Endodermal cell (in vitro differentiated cells): ENCODE data around the genes CENPX and CSNK1D.

GRCh38 chr17:82022772-82023156 lies at the start of gene CENPX:
TSS of gene CENPX (minus strand) at chr17:82022878.
- PRO-cap: bidirectional peak, plus-strand start at chr17:82023305, minus-strand start at chr17:82022878

GRCh38 chr17:82034885-82035356 lies 2.6 kb downstream of the DCXR start:
- PRO-cap: no peak

GRCh38 chr17:82035809-82036073 lies 1.8 kb downstream of the DCXR start:
- PRO-cap: no peak

DNA sequence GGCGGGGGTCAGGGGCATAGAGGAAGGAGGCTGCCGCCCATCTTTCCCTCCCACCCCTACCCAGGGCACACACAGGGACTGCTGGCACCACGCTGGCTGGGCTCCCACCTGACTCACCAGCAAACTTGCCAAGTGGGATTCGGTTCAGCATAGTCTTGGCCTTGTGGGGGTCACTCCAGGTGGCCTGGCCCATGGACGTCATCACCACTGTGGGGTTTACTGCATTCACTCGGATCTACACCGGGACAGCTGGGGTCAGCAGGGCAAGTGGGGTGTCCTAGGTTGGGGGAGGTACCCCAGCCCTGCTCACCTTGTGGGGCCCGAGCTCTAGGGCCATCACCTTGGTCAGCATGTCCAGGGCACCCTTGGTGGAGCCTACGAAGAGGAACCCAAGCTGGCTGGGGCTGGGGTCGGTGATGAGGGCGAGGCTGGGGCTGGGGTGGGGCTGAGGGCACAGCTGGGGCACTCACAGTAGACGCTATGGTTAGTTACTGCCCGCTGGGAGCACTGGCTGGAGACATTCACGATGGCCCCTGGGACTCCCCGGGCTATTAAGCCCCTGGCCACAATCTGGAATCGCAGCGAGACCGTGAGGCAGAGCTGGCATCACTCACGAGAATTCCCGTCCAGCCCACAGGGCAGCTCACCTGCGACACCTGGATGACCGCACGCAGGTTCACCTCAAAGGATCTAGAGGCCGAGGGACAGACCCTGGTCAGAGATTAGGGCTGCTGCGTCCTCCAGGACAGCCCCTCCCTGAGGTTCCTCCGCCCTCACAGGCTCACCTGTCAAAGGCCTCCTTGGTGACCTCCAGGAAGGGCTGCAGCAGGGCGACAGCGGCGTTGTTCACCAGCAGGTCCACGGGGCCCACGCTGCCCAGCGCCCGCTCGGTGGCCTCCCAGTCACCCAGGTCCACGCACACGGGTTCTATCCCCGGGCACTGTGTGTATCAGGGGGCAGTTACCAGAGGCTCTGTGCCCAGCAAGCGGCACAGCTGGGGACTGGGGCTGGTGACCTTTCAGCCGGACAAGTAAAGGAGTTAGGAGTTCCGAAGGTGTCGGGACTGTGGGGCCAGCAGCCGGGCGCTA lies 1.1 kb downstream of the DCXR start:
- PRO-cap: unidirectional peak, plus-strand start at position 1,033 of the sequence

GRCh38 chr17:82050581-82051234 lies 903 bp downstream of the RFNG start:
- PRO-cap: no peak

GRCh38 chr17:82105700-82106960 lies 8.1 kb upstream of the FASN start:
- PRO-cap: bidirectional peak, plus-strand start at chr17:82106457, minus-strand start at chr17:82106375; unidirectional peak, plus-strand start at chr17:82106457

- PRO-cap: no peak
Measured at GRCh38 chr17:82236282-82236760, 7.5 kb downstream of the SLC16A3 start.

DNA sequence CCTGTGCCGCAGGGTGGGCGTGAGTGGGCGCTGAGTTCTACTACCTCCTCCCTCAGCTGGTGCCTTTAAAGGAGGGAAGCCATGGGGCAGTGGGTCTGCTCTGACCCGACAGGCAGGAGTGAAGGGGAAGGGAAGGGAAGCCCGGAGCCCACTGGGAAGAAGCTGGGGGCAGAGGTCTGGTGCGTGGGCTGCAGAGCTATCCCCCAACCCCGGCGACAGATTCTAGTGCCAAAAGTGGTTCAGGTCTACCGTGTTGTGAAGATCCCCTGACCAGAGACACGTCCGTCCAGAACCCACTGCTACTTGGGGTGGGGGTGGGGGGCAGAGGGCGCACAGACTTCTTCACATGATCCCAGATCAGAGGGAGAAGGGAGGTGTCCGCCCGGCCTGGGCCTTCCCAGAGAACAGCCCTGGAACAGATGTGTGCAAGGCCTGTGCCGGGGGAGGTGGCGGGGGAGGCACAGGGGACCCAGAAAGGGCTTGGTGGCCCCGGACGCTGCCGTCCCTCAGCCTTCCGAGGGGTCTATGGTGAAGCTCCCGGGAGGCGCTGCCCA lies 12.0 kb downstream of the SLC16A3 start:
- PRO-cap: no peak

DNA sequence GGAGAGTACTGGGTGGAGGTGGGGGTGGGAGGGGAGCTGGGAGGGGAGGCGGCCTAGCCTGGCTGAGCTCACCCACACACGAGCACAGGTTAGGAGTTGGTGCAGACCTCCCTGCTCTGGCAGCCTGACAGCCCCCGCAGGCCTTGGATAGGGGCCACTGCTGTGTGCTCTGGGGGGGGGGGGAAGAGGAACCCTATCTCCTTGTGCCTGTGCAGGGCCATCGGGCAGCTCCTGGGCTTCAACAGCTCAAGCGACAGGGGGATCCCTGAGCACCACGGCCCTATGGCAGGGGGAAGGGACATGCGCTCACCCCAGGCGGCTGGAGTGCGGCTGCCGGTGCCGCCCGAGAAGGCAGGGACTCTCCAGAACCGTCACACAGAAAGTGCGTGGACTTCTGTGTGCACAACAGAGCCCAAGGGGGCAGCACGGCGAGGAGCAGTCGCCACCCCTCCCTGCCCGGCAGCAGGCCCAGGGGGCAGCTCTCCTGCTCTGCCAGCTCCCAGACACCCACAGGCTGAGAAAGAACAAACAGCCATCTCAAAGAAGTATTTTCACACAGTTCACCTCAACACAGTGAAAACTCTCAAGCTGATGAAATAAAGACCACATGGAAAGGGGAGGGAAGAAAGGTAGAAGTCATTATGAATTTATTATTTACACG lies 13.3 kb downstream of the SLC16A3 start:
- PRO-cap: no peak

GRCh38 chr17:82242703-82243381 lies 14.0 kb downstream of the SLC16A3 start:
- PRO-cap: no peak

GRCh38 chr17:82252243-82253323 lies 20.9 kb downstream of the CSNK1D start:
- PRO-cap: no peak

DNA sequence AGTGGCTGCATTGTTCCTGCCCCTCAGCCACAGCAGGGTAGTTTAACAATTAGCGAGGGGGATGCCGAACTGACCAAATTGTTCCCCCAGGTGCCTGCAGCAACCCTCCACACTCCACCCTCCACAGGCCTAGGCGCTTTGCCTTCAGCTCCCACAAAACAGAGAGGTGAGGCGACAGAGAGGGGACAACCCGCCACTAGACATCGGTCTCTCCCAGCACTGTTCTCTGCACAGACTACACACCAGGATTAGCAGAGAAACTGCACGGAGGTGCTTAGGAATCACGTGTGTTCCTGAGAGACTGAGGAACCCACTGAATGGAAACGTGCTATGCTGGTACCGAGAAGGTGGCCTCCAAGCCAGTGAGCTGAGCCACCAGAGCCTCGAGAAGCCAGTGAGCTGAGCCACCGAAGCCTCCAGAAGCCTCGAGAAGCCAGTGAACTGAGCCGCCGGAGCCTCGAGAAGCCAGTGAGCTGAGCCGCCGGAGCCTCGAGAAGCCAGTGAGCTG lies 20.1 kb downstream of the CSNK1D start:
- PRO-cap: no peak

DNA sequence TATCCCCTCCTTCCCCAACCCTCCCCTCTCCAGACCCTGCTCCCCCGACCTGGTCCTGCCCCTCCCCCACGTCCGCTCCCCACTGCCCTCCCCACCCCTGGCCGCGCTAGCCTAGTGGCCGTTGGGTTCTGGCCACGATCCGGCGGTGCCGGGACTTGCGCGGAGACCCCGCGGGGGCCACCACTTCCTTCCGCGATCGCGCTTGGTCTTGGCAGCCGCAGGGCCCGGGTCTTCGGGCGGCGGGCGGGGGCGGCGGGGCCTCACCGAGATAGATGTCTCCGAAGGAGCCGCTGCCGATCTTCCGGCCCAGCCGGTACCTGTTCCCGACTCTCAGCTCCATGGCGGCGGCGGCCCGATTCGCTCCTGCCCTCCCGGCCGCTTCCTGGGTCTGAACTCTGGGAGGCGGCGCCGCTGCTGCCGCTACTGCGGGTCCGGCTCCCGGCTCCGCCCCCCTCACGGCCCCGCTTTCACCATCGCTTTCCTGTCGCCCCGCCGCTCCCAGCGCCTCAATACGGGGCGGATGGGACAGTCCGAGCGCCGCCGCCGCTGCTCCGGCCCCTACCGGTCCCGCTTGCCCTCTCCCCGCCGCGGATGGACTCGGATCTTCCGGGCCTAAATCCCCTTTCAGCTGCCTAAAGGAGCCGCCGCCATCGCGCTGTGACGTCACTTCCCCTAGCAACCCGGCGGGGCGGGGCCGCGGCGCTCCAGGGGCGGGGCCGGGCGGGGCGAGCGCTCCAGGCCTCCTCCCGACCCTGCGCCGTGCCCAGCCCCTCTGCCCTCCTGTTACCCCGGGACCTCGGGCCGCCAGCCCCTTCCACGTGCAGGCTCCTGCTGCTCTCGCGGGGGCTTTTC lies at the start of gene CSNK1D:
CSNK1D (minus strand) TSS at position 659 of the 852 bp plus-strand sequence.
- PRO-cap: bidirectional peak, plus-strand start at position 183 of the sequence, minus-strand start at position 210 of the sequence; bidirectional peak, plus-strand start at position 755 of the sequence, minus-strand start at position 390 of the sequence

GRCh38 chr17:82316544-82317035 lies 818 bp downstream of the CD7 start:
- PRO-cap: no peak

DNA sequence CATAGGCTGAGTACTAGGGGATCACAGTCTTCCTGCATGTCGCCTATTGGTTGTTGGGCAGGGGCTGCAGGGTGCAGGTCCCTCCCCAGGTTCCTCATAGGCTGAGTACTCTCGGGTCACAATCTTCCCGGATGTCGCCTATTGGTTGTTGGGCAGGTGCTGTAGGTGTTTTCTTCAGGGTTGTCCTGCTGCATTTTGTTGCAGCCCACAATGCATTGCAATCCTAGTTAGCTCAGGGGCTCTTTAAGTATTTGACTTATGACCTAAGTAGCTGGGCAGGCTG lies 3.6 kb upstream of the UTS2R start:
- PRO-cap: no peak

DNA sequence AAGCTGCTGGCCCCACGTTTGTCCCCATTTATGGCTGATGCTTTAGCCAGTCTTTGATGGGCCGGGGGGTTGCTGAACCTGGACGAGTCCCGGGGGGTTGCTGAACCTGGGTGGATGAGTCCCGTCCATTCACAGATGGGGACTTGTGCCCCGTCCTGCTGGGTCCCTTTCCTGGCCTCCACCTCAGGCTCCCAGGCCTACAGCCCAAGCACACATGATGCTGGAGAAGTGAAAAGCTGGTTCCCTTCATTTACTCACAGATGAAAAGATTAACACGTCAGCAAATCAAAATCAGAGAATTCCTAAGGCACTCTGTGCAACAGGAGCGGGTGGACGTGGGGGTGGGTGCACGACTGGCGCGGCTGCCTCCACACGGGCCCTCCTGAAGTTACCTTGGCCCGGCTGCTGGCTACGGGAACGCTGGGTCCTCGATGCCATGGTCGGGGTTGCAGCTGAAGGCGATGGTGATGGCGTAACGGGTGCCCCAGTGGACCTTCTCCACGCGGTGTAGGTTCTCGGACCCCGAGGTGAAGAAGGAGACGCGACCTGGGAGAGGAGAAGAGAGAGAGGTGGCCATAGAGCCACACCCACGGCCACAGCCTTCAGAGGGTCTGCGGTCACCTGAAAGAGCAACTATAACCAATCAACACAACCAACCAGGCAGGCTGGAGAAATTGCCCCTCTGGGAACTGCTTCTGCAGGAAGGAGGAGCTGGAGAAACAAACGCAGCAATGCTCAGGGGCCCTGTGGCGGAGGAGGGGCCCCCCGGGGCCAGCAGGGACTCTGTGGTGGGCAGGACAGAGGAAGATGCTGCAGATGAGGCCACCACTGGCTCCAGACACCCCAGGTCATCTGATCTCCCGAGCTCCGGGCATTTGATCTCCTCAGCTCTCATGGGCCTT lies 20.7 kb downstream of the UTS2R start:
- PRO-cap: no peak

DNA sequence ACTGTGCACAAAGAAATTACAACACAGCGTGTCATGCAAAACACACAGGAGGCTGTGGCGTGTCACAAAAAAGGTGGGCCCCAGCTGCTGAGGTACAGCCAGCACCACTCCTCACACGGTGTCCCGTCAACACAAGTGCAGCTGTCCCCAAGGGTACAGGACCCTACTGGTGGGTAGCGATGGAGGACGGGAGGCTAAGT lies 2.6 kb downstream of the CYBC1 start:
- PRO-cap: no peak

GRCh38 chr17:82484549-82485171 lies 26.1 kb downstream of the NARF start:
- PRO-cap: no peak

GRCh38 chr17:82517321-82517594 lies 2.3 kb upstream of the FOXK2 start:
- PRO-cap: unidirectional peak, minus-strand start at chr17:82517374

DNA sequence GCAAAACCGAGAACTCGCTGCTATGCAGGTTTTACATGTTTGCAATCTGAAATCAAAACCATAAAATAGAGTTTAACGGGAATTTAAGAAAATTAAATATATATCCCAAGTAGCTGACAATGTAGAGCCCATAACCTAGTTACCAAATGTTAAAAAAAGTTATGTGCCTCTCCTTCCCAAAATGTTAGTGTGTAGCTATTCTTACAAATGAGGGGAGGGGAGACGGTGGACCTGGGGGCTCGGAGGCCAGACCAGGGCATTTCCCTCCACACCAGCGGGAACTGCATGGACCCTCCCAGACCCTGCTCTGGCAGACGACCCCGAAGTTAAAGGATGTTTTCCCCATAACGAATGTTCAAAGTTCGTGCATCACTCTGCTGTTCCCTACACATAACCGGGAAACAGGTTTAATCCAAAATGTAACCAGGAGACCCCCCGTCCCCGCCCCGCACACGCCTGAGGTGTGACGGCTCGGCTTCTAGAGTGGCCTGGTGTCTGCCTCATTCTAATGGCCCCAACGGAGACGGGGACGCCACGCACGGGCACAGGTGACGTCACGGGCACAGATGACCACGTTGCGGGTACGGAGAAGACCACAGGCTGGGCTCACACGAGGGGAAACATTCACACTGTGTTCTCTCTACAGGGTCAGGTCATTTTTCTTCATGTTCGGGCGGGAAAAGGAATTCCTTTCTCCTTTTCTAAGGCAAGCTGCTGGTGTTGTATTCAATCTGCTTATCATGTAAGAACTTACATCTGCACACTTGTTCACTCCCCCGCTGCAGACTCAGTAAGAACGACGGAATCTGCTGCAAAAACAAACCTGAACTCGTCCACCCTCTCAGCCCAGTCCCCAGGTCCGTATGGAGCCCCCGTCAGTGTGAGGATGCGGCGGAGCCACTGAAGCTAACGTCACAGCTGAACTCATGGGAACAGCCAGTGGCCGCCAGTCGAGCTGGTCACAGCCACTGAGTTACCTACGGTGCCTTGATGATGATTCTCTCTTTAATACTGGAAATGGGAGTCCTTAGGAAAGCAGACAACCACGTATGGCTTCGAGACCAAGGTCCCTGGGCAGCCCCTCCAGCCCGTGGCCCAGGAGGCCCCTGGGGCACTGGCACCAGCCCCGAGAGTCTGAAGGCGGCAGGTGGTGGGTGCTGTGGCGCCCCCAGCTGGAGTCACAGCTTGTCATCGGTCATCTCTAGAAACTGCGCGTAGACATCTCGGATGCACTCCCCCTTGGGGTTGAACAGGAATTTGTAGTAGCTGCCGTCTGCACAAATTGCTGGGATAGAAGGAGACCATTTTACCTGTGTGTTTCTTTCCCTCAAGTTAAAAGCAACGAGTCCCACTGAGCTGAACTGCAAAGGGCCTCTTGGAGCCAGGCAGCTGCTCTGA lies 33.0 kb downstream of the WDR45B start:
- PRO-cap: no peak